Bronchial lymph node (tissue), 1 donor: ENCODE measurements around a stretch of chr1.

DNA sequence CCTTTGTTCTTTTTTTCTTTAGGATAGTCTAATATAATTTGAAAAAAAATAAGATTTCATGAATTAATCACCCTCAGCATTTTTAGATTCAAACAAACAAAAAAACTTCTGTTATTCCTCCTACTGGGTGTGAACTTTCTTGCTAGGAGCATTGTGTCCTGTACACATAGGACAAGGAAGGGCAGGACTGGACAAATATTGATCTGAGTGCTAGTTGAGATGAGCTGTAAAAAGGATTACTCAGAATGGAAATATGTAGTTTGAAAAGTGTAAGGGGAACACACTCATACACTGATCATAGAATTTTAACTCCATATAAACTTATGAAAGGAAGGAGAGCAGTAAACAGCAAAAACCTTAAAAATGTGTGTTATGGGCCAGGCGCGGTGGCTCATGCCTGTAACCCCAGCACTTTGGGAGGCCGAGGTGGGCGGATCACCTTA, 156.5 kb upstream of the ZNF648 start:
- PRO-cap = no peak

- PRO-cap = no peak
Measured at GRCh38 chr1:182842312-182843080, 3.3 kb downstream of the DHX9 start.

GRCh38 chr1:182850571-182851488, 11.7 kb downstream of the DHX9 start:
- PRO-cap = no peak

DNA sequence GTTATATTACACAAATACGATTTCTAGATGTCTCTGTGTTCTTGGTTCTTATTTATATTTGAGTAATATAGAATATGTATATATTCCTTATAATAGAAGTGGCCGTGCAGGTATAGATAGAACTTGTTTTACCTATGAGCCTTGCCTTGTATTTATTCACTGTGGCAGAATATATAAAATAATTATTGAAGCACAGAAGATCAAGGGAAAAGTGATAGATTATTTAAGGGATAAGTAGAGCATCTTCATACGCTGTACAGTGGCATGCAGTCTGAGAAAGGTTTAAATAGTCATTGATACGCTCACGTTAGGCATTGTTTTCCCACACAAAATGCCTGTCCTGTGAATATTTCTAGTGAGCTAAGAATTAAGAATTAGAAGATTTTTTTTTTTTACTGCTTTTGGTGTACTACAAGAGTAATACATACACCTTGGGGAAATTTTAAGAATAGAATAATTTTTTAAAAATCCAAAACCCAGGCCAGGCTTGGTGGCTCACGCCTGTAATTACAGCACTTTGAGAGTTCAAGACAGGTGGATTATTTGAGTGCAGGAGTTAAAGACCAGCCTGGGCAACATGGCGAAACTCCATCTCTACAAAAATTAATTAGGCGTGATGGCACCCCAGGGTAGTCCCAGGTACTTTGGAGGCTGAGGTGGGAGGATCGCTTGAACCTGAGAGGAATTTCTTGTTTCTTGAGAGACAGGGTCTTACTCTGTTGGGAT, 24.4 kb downstream of the DHX9 start:
- PRO-cap = no peak

DNA sequence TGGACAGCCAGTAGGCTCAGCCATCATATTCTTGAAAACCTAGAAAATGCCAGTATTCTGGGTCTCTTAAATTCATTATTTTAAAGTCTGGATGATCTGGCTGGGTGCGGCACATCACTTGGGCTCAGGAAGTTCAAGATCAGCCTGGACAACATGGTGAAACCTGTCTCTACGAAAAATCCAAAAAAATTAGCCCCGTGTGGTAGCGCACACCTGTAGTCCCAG, 44.7 kb downstream of the DHX9 start:
- PRO-cap = no peak

- PRO-cap = bidirectional peak, plus-strand start at chr1:183040374, minus-strand start at chr1:183040203
Measured at GRCh38 chr1:183039806-183040958, 17.0 kb downstream of the LAMC1 start.

DNA sequence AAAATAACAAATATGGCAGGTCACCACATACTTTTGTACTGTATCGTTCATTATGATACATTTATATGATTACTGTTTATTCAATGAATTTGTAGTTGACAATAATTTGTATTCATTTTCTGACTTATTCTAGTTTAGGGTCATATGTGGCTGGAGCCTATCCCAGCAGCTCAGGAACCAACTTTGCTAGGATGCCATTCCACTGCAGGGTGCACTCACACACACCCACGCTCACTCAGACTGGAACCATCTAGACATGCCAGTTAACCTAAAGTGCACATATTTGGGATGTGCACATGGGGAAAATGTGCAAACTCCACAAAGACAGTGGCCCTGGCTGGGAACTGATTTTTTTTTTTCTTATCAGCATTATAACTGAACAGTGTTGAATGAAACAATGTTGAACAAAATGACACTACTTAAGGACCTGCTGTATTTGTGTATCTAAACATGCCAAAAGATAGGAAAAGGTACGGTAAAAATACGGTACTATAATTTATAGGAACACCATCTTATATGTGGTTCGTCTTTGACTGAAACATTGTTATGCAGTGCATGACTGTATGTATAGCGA, 41.6 kb downstream of the LAMC1 start:
- PRO-cap = no peak

DNA sequence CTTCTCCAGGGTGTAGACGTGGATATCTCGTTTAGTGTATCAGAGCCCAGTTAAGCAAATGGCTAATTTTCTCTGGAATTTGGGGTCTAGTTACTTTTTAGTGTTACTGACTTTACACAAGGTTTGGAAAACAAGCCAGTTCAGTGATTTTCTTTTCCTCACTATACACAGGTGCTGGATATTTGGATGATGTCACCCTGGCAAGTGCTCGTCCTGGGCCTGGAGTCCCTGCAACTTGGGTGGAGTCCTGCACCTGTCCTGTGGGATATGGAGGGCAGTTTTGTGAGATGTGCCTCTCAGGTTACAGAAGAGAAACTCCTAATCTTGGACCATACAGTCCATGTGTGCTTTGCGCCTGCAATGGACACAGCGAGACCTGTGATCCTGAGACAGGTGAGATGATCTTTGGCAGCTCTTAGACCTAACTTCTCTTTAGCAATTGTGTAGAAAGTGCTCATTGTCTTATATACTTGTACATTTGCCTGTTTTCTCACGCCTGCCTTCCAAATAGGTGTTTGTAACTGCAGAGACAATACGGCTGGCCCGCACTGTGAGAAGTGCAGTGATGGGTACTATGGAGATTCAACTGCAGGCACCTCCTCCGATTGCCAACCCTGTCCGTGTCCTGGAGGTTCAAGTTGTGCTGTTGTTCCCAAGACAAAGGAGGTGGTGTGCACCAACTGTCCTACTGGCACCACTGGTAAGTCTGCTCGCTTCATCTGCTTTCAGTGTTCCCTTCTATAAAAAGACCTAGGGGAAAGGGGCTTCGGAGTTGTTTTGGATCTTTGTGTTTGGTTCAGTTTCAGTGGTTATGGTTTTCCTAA, 64.3 kb upstream of the LAMC2 start:
- PRO-cap = no peak

DNA sequence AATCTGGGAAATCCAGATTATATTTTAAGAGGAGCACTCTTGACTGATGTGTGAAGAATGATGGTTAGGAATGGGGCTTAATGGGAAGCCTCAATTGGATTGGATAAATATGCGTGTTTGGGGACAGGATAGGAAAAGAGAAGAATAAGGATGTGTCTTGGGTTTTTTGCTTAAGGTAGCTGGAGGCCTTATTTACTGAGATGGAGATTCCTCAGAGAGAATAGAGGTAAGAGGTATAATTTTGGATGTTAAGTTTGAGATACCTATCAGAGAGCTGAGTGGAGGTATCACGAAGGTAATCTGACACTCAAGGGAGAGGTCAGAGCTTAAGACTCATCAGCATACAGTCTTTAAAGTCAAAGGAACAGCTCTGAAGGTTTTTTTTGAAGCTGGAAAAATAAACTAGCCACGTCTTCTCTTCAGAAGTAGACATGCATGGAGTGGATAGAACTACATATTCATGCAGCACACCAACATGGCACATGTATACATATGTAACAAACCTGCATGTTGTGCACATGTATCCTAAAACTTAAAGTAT, 58.1 kb upstream of the LAMC2 start:
- PRO-cap = unidirectional peak, plus-strand start at position 269 of the sequence

GRCh38 chr1:183139374-183140076, 46.5 kb upstream of the LAMC2 start:
- PRO-cap = bidirectional peak, plus-strand start at chr1:183139850, minus-strand start at chr1:183139688

- PRO-cap = no peak
Measured at GRCh38 chr1:183251936-183252626, 66.0 kb downstream of the LAMC2 start.

DNA sequence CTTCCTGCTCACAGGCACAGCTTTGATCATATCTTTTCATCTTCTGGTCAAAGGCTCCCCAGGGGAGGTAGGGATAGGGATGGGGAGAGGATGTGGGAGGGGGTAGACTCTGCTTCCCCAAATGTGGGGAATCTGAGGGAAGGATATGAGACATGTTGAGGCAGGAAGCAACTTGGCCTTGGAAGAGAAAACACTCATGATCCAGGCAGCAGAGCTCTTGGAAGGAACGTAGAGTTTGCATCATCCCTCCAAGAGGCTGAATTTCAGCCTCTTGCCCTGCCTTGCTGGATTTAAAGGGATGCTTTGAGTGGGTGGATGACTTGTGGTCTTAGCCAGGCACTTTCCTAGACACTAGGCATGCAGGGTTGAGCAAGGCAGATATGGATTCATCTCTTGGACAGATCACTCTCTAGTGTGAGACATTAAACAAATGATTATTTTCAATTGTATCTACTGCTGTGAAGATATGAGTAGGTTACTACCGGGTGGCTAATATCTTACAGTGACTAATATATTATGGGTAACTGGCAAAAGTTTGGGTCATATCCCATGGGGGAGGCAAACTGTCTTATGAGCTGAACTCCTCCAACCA, 82.0 kb downstream of the LAMC2 start:
- PRO-cap = bidirectional peak, plus-strand start at position 377 of the sequence, minus-strand start at position 192 of the sequence

DNA sequence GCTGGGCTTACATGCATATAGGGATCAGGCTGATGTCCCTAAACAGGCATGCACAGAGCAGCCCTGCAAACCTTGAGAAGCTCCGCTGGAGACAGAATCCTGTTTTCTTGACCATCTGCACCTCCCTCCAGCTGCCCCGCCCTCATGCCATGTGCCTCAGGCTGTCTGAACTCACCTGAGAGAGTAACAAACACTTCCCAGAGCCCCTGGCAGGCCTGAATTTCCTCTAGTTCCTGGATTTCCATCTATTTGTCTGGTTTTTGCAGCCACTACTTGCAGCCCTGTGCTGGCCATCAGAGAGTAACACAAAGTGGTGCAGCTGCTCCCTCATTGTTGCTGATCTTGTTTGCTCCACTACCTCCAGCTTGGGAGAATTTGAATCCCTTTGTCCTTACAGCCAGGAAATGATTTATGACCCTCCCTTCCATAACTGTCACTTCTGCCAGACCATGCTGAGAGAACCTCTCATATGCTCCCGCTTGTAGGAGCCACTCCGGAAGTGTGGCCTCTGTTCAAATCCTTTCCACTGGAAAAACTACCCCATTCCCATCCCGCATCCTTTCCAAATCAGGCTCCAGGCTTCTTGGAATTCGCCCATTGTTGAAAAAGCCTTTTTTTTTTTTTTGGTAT, 113.6 kb downstream of the NMNAT2 start:
- PRO-cap = unidirectional peak, minus-strand start at position 344 of the sequence

DNA sequence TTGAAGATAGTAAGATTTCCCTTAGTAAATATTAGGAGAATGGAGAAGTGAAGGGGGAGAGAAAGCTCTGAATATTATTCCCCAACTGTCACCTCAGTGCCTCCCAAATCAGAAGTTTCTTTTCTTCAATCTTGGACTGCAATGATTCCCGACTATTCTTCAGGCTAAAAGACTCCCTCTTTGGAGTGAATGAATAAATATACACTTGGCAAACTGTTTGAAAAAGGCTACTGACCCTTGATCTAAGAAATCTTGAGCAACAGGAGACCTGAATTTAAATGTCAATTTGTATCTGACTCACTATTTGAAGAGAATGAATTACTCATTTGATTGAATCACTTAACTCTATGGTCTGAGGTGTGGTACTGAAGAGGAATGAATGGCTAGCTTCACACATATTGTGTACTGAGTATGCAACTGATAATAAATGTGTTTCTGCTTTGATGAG, 4.7 kb upstream of the SMG7 start:
- PRO-cap = no peak

- PRO-cap = no peak
Measured at GRCh38 chr1:183521430-183522087, 49.3 kb downstream of the SMG7 start.

GRCh38 chr1:183555639-183556687, 34.3 kb downstream of the NCF2 start:
- PRO-cap = no peak

GRCh38 chr1:183559825-183560791, 30.2 kb downstream of the NCF2 start:
- PRO-cap = no peak

- PRO-cap = bidirectional peak, plus-strand start at chr1:183567799, minus-strand start at chr1:183567628
Measured at GRCh38 chr1:183567495-183567928, 22.7 kb downstream of the NCF2 start.

GRCh38 chr1:183604176-183604847, 14.1 kb upstream of the NCF2 start:
- PRO-cap = unidirectional peak, minus-strand start at chr1:183604667

DNA sequence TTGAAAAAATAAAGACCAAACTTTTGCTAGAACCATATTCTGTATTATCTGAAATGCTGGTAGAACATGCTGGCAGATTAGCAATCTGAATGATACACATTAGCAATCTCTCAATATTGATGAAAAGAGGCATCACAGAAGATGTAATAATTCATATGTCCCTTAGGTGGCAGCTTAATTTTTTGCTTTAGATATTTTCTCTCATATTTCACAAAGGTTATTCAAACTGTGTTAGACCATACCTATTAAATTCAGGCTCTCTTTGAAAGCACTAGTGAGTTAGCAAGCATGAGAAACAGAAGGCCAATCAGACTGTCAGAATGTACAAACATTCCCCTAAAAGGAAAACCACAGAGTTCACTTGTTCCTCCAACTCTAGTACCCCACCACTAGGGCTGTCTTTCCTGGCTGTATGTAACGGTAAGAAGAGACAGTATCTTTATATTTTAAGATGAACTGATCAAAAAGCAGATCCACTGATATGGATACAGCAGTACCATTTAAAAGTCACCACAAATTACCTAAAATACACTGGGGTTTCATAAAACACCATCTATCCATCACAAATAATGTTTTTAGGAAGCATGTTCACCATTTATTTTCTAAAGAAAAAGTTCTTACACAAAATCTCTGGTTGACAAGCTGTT, 1.9 kb downstream of the ARPC5 start:
- PRO-cap = bidirectional peak, plus-strand start at position 360 of the sequence, minus-strand start at position 251 of the sequence; bidirectional peak, plus-strand start at position 398 of the sequence, minus-strand start at position 414 of the sequence